Uterus (tissue), 7 donors: ENCODE measurements around a stretch of chr10.

GRCh38 chr10:74464333-74465316 is 313.6 kb downstream of the ADK start:
- PRO-cap, 4 experiments = no peak in any of the 4 experiments
- RAMPAGE, long total RNA, 2 experiments = no peak in any of the 2 experiments
- RRBS = no CpG with 5 or more reads among the region's 4 CpGs

DNA sequence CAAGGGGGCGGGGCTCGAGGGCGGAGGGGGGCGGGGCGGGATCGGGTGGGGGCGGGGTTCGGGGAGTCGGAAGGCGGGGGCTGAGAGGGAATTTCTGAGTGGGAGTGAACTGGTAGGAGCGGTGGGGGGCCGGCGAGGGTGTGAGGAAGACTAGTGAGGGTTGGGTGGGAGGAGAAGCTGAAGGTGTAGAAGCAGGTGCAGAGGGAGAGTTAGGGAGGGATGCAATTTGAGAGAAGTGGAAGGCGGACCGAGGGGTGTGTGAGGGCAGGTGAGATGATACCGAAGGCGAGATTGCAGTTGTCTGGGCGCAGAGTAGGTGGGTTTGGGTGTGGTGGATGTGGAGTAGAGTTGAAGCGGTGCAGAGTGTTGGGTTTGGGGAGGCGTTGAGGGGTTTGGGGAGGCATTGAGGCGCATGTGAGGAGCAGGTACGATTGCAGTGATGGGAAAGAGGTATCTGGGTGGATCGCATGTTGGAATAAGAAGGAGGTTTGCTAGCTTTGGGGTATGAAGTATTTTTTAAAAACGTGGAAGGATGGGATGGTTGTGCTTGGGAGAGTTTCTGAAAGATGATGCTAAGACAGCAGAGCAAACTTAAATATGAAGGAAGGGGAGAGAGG is 711 bp downstream of the KAT6B start:
- PRO-cap, 4 experiments = peak in 3 of 4 experiments; most common plus-strand start position 153 of the sequence (in 3)
- RAMPAGE, long total RNA, 2 experiments = no peak in any of the 2 experiments
- RRBS = no CpG with 5 or more reads among the region's 24 CpGs

GRCh38 chr10:74869689-74870122 is 43.3 kb downstream of the KAT6B start:
- PRO-cap, 4 experiments = no peak in any of the 4 experiments
- RAMPAGE, long total RNA, 2 experiments = no peak in any of the 2 experiments
- RRBS = no CpG with 5 or more reads among the region's 2 CpGs

GRCh38 chr10:75021692-75022557 is 51.5 kb downstream of the DUSP29 start:
- PRO-cap, 4 experiments = no peak in any of the 4 experiments
- RAMPAGE, long total RNA, 2 experiments = start-site peak on the plus strand in 1 of 2 experiments, at chr10:75021884-75022217 at its widest, 6 to 12 reads per replicate
- RRBS = no CpG with 5 or more reads among the region's 14 CpGs

- PRO-cap, 4 experiments = no peak in any of the 4 experiments
- RAMPAGE, long total RNA, 2 experiments = no peak in any of the 2 experiments
- RRBS = no CpG with 5 or more reads among the region's 6 CpGs
Measured at GRCh38 chr10:75099111-75099408, 252 bp downstream of the DUSP13 start.

DNA sequence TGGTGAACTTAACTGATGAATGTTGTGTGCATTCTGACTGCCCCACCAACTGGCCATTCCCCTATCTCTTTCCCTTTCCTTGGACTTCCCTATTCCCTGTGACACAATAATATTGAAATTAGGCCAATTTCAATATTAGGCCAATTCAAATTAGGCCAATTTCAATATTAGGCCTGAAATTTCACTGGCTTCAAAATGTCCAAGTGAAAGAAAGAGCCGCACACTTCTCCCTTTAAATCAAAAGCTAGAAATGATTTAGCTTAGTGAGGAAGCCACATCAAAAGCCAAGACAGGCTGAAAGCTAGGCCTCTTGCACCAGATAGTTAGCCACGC is 71.1 kb upstream of the COMTD1 start:
- PRO-cap, 4 experiments = no peak in any of the 4 experiments
- RAMPAGE, long total RNA, 2 experiments = no peak in any of the 2 experiments
- RRBS = no CpG with 5 or more reads among the region's 2 CpGs

DNA sequence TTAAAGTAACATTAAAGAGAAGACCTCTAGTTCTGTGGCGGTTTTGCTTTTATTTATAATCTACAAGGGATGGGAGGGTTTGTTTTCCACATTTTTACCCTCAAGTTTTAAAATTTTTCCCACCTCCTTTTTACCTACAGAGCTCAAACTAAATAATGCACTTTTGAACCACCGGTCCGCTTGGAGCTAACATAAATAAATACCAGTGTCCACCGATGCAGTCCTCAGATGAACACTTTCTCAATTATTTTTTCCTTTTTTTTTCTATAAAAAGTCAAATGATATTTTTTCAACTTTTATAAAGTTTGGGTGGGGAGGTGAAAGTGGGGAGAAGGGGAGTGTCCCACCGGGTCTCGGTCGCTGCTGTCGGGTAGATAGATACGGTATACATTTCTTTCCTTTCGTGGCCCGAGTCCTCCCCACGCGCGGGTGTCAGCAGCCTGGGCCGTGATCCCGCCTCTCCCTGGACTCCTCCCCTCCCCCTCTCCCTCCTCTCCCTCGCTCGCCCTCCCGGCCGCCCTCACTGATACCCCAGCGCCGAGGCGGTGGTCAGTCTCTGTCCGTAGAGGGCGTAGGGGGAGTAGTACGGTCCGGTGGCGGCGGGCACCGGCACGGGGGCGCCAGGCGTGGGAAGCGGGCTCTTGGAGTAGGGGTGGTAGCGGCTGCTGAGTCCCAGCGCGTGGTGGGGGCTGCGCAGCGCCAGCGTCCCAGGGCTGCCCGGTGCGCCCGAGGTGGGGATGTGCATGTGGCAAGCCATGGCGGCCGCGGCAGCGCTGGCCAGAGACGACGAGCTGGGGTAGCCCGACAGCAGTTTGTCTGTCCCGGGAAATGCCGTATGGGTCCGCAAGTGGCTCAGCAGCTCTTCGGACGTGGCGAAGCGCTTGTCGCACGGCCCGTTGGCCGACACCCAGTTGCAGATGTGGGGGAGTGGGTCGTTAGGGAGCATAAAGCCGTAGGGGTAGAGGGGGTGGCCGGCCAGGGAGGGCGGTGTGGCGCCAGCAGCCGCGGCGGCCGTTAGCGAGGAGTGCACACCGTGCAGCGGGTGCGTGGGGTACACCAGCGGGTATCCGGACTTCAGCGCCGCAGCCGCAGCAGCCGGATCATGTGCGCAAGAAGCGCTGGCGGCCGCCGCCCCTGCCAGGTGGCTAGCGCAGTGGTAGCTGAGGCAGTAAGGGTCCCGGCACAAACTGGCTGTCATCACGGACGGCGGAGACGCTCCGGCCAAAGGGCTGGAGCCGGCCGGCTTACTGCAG is 2.9 kb downstream of the ZNF503 start:
- PRO-cap, 4 experiments = peak in 3 of 4 experiments; most common plus-strand start position 523 of the sequence (in 1); most common minus-strand start position 387 of the sequence (in 1)
- RAMPAGE, long total RNA, 2 experiments = start-site peak on the minus strand in 1 of 2 experiments, centred at positions 274 to 822 of the sequence, 9 to 30 reads per replicate
- RRBS = 17% methylated on average over 44 of the region's 94 CpGs

GRCh38 chr10:75400877-75401698 is 476 bp downstream of the ZNF503 start:
- PRO-cap, 4 experiments = peak in 4 of 4 experiments; most common plus-strand start chr10:75401506 (in 3); most common minus-strand start chr10:75400945 (in 2)
- RAMPAGE, long total RNA, 2 experiments = no peak in any of the 2 experiments
- RRBS = 3% methylated on average over 19 of the region's 75 CpGs

GRCh38 chr10:75407297-75407712 is 5.7 kb upstream of the ZNF503 start:
- PRO-cap, 4 experiments = no peak in any of the 4 experiments
- RAMPAGE, long total RNA, 2 experiments = no peak in any of the 2 experiments
- RRBS = 41% methylated on average over 9 of the region's 33 CpGs

DNA sequence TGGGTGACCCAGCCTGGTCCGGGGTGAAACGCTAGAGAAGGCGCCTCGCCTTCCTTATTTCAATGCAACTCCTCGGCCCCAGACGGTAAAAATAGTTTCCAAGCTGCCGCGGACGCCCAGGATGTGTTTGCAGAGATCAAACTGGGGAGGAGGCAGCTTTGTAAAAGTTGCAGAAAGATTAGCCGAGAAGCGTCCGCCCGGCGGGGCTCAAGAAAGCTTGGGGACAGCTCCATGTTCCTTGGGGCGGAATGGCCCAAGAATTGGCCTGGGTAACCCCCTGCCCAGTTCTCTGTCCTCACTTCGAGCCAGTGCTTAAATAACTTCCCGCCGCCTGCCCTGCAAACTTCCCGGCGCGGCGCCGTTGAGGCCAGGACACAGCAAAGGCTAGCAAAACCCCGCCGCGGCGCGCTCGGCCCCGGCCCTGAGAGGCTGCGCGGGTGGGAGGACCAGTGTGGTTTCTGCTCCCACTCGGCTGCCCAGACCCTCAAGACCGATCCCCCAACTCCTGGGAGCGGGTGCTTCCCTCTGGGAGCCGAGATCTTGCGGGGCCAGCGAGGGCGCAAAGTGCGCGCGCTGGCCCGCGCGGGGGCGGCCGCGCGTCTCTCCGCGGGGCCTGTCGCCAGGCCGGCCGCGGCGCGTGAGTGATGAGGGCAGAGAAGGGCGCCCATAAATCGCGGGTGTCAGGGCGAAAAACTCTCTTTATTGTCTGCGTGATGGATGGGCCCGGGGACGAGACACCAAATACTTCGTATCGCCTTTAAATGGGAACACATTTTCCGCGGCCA is 6.3 kb upstream of the ZNF503 start:
- PRO-cap, 4 experiments = peak in 4 of 4 experiments; most common plus-strand start position 341 of the sequence (in 2); most common minus-strand start position 575 of the sequence (in 2)
- RAMPAGE, long total RNA, 2 experiments = no peak in any of the 2 experiments
- RRBS = 2% methylated on average over 19 of the region's 68 CpGs

DNA sequence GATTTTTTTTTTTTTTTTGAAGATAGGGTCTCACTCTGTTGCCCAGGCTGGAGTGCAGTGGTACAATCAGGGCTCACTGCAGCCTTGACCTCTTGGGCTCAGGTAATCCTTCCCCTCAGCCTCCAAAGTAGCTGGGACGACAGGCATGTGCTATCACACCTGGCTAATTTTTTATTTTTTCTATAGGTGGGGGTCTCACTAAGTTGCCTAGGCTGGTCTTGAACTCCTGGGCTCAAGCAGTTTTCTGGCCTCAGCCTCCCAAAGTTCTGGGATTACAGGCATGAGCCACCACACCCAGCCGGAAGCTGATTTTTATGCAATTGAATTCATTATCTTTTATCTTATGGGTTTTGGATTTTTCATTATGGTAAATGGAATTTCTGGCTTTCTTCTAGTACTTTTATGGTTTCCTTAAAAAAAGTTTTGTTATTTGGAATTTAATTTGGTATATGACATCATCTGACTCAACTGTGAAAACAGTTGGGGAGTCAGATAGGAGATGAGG is 158.6 kb downstream of the LRMDA start:
- PRO-cap, 4 experiments = no peak in any of the 4 experiments
- RAMPAGE, long total RNA, 2 experiments = no peak in any of the 2 experiments
- RRBS = no CpG with 5 or more reads among the region's 2 CpGs

DNA sequence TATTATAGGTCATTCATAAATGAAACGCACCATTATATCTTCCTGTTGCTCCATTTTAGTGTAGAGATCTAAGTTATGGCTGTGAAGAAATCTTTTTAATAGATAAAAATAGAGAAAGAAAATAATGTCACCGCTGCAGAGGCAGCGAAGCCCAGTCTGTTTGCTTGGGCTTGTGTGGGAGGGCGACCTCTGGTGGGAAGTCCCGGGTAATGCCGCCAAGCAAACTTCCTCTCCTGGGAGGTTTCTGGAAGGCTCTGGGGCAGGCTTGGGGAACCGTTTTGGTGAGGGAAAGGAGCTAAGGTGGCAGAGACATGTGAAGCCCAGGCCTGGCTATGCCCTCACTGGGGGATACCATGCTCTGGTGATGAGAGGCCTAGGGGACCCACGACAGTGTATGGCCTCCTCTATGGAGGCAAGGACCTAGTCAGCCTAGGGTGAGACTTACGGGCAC is 604.9 kb downstream of the LRMDA start:
- PRO-cap, 4 experiments = peak in 1 of 4 experiments; most common plus-strand start position 306 of the sequence (in 1)
- RAMPAGE, long total RNA, 2 experiments = no peak in any of the 2 experiments
- RRBS = no CpG with 5 or more reads among the region's 9 CpGs

DNA sequence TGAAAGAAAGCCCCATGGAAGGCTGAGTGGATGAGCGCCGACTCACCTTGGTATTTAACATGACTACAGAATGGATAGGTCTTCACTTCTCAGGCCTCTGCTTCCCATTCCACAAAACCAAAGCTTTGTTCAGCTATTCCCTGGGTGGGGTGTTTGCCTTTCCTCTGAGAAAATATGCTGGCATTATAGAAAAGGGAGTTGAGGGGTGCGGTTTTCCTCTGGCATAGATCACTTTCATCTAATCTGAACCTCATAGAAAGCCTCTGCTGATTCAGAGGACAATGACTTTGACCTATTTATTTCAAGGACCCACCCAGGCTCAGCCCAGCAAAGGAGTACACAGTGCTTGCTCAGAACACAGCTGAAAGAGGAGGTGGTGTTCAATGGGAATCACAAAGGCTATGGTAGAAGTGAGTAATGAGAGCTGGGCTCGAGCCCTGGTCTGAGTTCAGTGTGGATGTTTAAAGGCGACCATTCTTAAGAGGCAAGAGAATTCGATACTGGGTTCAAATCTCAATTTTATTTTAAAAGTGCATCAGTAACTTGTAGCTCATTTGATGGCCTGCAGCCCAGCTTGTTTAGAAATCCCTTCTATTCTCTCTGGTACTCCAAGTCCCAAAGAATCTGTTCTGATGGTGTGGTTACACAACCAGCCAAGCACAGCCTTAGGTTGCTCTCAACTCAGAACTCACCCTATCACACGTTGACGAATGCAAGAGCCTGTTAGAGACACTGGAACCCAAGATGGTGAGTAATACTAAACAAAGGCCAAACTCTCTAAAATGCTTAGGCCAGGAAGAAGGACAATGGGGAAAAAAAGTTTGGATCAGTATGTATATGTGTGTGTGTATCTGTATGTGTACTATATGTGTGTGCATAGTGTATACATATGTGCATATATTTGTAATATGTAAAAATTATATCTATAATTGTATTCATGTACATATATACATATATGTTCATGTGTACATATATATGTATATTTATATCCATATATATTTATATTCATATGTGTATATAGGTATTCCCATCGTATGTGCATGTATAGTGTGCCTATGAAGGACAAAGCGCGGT is 1012.9 kb downstream of the LRMDA start:
- PRO-cap, 4 experiments = no peak in any of the 4 experiments
- RAMPAGE, long total RNA, 2 experiments = no peak in any of the 2 experiments
- RRBS = no CpG with 5 or more reads among the region's 11 CpGs

GRCh38 chr10:76543713-76544100 is 1093.9 kb downstream of the KCNMA1 start:
- PRO-cap, 4 experiments = no peak in any of the 4 experiments
- RAMPAGE, long total RNA, 2 experiments = no peak in any of the 2 experiments
- RRBS = no CpG with 5 or more reads among the region's 5 CpGs

GRCh38 chr10:77041571-77042305 is 595.9 kb downstream of the KCNMA1 start:
- PRO-cap, 4 experiments = no peak in any of the 4 experiments
- RAMPAGE, long total RNA, 2 experiments = no peak in any of the 2 experiments
- RRBS = no CpG with 5 or more reads among the region's 6 CpGs

DNA sequence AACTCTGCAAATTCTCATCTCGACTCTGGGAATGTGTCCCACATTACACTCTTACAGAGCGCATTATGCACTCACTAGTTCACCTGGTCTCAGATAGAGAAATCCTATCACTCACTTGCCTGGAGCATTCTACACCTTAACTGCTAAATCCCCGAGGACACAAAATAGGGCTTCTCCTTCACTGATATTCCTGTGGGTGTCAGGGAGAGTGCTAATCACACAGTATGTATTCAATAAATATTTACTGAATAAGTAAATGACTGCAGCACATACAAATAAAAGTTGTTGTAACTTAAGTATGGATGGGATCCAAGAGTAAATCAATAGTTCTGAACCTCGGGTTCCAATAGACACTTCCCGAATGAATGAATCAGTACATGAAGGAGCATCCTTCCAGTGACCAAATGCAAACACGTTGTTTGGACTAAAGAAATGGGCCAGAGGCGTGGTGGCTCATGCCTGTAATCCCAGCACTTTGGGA is 559.0 kb downstream of the KCNMA1 start:
- PRO-cap, 4 experiments = no peak in any of the 4 experiments
- RAMPAGE, long total RNA, 2 experiments = no peak in any of the 2 experiments
- RRBS = no CpG with 5 or more reads among the region's 7 CpGs

GRCh38 chr10:77392698-77393282 is 244.8 kb downstream of the KCNMA1 start:
- PRO-cap, 4 experiments = no peak in any of the 4 experiments
- RAMPAGE, long total RNA, 2 experiments = no peak in any of the 2 experiments
- RRBS = no CpG with 5 or more reads among the region's 8 CpGs

GRCh38 chr10:77485894-77486226 is 151.7 kb downstream of the KCNMA1 start:
- PRO-cap, 4 experiments = no peak in any of the 4 experiments
- RAMPAGE, long total RNA, 2 experiments = no peak in any of the 2 experiments
- RRBS = no CpG with 5 or more reads among the region's 2 CpGs

DNA sequence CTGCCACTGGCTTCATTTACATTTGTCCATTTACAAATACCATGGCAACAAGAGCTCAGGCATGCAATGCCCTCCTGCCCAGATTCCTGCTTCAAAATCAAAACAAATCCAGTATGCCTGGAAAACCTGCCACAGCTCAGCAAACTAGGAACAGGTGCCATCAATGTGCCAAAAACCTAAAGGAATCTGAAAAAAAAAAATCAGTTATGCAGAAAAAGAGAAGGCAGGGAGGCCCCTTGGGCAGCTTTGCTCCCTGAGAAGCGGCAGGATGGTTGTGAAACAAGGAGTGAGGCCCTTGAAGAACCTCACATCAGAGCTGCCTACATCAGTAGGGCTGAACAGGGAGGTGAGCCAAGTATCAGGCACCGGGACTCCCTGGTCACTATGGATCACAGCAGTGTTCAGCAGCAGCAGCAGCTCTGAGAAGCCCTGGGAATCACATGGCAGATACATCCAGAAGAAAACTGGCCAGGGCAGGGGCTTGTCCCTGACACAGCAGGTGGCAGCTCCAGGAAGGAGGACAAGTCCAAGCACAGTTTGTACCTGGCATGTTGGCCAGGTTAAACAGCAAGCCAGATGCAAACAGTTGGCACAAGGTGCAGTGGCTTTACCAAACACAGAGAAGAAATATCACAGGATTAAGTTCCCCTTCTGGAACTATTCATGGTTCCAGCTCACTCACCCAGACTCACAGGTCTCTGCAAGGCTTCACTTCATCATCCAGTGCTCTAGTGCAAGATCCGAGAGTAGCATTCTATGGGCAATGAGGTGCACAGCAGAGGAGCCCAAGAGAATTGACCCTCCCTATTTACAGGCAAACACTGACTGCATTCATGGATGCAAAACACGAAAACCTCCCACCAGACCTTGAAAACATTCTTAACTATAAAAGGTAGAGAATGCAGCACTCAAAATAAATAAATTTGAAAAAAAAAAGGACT is 139.4 kb downstream of the KCNMA1 start:
- PRO-cap, 4 experiments = no peak in any of the 4 experiments
- RAMPAGE, long total RNA, 2 experiments = no peak in any of the 2 experiments
- RRBS = no CpG with 5 or more reads among the region's 4 CpGs

- PRO-cap, 4 experiments = no peak in any of the 4 experiments
- RAMPAGE, long total RNA, 2 experiments = start-site peak on the minus strand in 1 of 2 experiments, at chr10:77513384-77513504 at its widest, 6 reads per replicate
- RRBS = no CpG with 5 or more reads among the region's 8 CpGs
Measured at GRCh38 chr10:77513141-77513633, 124.4 kb downstream of the KCNMA1 start.